Choroid plexus epithelial cell (primary cell): ENCODE results near the gene TRIP11.

DNA sequence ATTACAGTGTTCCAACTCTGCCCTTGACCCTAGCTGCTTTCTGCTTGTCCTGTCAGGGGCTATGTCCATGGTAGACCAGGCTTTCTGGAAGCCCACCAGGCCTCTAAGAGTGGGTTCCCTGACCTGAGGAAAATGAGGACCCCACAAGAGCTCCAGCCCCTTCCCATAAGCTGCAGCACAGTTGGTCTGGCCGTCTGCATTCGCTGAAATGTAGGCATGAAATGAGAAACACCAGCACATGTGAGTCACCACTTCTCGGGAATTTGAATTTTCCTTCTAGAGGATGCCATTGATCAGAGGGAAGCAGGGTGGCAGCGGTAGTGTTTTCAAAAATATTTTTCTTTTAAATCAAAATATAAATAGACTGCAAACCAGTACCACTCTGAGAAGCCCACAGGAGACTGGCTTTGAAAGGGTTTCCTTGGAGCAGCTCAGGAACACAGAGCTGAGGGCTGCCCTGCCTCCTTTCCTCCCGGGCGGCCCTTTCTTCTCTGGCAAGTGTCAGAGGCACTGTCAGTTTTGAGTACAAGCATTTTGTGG lies 154.5 kb downstream of the CALM1 start:
- RRBS, result no CpG with 5 or more reads among the region's 6 CpGs

DNA sequence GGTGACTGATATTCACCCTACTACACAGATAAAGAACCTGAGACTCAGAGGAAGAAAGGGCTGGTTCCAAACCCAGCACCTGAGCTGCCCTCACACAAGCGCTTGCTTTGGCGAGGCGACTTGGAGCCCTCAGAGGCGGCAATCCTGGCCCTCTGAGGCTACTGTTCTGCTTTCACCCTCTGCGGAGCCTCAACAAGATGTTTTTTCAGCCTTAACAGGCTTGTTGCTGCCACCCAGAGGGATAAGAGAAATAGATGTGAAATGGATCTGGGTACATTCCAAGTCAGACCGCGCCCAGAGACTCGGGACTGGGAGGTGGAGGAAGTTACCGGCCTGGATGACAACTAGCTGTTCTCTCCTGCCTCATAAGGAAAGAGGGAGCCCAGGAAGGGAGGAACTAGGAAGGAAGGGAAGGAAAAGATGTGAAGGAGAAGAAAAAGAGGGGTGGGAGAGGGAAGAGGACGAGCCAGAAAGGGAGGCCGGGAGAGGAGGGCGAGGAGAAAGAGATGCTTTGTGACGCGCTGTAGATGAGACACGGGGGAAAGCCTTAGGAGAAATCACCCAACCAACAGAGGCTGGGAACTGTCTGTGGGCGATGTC lies 89.5 kb downstream of the TTC7B start:
- RRBS, result no CpG with 5 or more reads among the region's 16 CpGs

DNA sequence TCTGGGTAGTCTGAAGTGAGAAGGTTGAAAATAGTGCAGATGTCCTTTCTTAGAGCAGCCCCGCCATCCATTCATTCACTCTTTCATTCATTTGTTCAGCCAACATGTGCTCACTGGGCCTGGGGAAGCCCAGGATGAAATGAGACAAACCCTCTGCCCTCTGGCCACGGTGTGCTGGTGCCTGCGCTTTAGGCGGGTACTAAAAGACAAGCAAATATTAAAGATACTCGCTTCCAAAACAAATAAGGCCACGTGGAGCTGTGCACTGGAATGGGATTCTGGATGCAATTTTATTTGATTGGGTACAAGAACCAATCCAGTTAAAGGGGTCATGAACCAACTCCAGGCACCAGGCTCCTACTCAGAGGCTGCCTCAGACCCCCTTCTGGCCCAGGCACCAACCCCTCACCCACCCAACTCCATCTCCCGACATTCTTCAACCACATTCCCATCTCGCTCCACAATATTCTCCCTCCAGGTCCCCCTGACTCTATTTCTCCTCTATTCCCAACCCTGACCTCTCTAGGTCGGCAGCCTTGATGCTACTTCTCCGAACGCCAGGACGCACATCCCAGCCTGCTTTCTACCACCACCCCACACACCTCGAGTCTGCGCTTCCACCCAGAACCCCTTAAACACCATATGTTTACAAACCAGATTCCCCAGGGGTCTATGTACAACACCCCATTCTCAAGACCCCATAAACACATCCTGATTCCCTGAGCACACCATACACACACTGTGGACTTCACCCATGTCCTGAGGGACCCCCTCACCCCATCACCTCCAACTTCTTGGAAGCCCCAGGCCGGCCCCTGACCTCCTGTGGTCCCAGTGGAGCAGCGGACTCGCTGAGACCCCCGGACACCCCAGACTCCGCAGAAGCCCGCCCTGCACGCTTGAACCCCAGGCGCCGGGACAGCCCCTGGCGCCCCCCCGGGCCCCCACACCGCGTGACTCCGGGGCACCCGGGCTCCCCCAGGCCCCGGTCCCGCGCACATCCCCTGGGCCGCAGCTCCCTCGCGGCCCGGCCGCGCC lies 870 bp downstream of the TTC7B start:
- RRBS, result 2% methylated on average over 16 of the region's 38 CpGs

GRCh38 chr14:91119794-91120466 lies 6.1 kb downstream of the DGLUCY start:
- RRBS, result no CpG with 5 or more reads among the region's 7 CpGs

DNA sequence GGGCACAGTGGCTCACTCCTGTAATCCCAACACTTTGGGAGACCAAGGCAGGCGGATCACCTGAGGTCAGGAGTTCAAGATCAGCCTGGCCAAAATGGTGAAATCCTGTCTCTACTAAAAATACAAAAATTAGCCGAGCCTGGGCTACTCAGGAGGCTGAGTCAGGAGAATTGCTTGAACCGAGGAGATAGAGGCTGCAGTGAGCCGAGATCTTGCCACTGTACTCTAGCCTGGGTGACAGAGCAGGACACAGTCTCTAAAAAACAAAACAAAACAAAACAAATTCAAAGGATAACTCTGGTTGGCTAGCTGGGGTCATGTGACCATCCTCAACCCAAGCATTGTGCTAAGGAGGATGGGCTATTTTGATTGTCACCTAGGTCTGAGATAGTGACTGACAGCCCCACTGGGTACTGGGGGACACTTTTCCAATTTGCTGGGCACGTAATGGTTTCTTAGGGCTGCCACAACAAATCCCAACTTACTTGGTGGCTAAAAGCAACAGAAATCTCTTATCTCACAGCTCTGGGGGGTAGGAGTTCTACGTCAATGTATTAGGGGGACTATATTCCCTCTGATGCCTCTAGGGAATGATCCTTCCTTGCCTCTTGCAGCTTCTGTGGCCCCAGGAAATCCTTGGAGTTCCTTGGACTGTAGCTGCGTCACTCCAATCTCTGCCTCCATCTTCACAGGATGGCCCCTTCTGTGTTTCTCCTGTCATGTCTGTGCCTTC lies 12.0 kb downstream of the DGLUCY start:
- RRBS, result no CpG with 5 or more reads among the region's 7 CpGs

- RRBS, result no CpG with 5 or more reads among the region's 16 CpGs
These were observed 42.1 kb downstream of the GPR68 start for GRCh38 chr14:91202213-91202948.

GRCh38 chr14:91228380-91229198 lies 15.9 kb downstream of the GPR68 start:
- RRBS, result no CpG with 5 or more reads among the region's 11 CpGs

GRCh38 chr14:91310566-91311180 lies 66.2 kb upstream of the GPR68 start:
- RRBS, result no CpG with 5 or more reads among the region's 12 CpGs

DNA sequence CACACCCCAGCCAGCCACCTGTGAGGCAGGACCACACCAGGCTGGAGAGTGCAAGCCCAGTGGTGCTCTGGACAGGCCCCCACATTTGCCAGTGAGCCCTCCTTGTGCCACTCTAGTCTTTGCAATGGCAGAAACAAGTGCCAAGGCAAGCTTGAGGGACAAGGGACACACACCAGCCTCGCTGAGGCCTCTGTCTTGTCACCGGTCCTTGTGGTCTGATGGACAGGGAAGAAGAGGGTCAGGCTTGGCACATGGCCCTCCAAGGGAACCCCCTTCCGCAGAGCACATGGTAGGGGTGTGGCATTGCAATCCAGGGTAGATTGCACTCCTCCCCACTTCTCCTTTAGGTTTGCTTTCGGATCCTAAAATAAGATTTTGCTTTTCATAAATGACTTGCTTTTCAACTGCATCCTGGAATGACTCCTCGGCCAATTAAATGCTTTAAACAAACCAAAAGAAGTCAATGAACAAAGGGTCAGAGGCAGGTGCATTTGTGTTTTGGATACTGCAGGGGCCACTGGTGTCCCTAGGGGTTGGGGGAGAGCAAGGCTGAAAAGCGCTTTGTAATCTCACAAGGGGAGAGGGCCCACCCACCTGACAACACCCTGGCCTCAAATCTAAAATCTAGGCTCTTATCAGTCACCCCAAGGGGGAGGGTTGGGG lies 53.5 kb downstream of the CCDC88C start:
- RRBS, result no CpG with 5 or more reads among the region's 6 CpGs

DNA sequence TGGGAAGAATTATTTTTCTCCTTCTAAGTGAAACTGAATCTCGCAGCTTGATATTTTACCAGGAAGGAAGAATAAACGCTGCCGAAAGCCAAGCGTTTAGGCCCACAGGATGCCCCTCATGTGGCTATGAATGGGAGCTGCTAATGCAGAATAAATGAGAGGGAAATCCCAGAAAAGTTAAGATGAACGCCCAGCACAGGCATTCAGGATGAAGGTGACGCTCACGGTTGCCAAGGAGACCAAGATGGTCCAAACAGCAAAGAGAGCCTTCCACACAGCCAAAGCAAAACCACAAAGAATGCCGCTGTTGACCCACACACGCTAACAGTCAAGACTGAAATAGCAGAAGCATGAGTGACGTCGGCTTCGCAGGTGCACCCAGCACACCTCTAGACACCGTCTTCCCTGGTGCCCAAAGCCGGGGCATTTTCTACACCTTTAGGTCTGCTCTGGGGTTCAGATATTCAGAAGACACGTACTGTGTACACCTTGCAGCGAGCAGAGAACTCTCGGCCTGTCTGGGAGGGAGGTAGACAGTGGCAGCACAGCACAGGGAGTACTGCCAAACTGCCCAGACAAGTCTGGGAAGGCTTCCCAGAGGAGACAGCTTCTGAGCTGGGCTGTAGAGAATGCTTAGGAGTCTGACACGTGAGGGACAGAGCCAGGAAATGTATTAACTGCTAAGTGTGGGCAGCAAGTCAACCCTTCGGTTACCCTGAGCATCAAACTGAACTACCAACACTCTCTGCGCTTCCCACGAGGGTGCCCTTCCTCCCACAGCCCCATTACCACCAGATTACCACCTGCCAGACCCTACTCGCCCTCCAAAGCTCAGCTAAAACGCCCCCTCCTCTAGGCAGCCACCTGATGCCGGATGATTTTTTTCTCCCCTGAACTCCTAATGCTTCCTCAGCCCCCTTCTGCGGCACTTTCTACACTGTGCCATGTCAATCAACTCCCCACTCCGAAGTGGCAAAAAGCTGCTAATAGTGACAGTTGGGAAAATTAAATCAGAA lies 50.2 kb downstream of the CCDC88C start:
- RRBS, result no CpG with 5 or more reads among the region's 26 CpGs

GRCh38 chr14:91377879-91378322 lies 39.7 kb downstream of the CCDC88C start:
- RRBS, result no CpG with 5 or more reads among the region's 6 CpGs

GRCh38 chr14:91392493-91393537 lies 24.8 kb downstream of the CCDC88C start:
- RRBS, result no CpG with 5 or more reads among the region's 27 CpGs

DNA sequence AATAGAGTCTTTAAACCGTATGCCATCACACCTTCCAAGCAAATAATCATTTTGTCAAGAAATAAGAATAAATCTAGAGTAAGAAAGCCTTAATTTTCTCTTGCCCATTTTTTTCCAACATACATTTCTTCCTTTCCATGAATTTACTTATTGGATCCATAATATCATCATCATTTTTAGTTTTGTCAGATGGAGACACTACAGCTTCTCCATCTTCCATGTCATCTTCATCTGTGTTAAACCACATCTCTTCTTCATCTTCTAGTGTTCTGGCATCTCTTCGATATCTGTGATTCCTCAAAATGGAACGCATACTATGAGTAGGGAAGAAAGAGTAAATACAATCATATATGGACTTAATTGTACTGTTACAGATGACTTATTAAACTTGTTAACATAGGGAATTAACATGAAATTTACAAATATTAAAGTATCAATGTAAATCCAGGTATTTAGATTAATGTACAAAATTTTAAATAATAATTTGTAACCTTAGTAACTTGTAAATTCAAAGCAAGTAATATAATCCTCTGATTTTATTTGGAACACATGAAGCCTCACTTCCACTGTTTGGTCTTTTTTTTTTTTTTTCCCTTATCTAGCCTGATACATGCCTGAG lies 44.4 kb upstream of the CCDC88C start:
- RRBS, result no CpG with 5 or more reads among the region's 3 CpGs

- RRBS, result no CpG with 5 or more reads among the region's 1 CpG
These were observed 27.7 kb downstream of the PPP4R3A start for GRCh38 chr14:91482342-91482823.

DNA sequence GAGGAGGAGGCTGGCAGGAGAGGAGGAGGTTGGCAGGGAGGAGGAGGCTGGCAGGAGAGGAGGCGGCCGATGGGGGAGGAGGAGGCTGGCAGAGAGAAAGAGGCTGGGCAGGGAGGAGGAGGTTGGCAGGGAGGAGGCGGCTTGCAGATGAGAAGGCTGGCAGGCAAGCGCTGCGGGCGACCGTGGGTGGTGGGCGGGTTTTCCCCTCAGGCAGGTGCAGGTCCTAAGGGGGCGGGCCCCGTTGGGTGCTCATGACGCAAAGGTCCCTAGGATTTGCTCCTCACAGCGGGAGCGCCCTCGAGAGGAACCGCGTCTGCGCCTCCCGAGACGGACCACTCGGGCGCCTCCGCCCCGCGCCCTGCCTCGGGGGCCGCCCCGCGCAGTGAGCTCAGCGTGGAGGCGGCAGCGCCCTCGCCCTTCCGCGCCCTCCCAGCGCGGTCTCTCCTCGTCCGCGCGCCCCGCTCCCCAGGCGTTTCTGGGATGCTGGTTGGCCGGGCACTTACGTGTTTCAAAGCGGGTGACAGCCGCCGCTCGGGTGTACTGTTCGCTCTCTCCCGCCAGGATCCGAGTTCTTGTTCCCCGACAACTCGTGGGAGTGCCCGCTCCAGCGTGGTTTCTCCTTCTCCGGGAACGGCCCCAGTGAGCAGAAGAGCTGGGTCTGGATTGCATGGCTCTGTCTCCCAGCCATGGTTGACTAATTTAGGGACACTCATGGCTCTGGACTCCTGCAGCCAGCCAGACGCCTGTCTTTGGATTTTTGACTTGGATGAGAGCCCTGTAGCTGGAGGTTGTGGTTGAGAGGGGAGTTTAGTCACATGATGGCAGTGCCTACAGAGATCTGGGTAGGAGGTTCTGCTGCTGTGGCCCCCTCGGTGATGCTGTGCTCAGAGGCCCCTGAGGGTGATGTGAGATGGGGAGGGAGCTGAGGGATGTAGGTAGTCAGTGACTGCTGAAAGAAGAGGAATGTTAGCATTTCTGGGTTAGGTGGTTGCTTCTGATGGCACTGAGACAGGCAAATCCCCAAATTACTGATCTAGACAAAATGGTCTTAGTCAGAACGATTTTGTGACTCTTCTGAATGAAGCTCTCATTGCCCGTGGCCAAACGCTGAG lies 64.1 kb upstream of the PPP4R3A start:
- RRBS, result no CpG with 5 or more reads among the region's 62 CpGs

- RRBS, result no CpG with 5 or more reads among the region's 2 CpGs
These were observed 70.2 kb upstream of the PPP4R3A start for GRCh38 chr14:91580405-91580680.

- RRBS, result no CpG with 5 or more reads among the region's 2 CpGs
These were observed 60.4 kb upstream of the CATSPERB start for GRCh38 chr14:91792245-91792716.

GRCh38 chr14:91903215-91903656 lies 35.9 kb upstream of the TC2N start:
- RRBS, result no CpG with 5 or more reads among the region's 3 CpGs

DNA sequence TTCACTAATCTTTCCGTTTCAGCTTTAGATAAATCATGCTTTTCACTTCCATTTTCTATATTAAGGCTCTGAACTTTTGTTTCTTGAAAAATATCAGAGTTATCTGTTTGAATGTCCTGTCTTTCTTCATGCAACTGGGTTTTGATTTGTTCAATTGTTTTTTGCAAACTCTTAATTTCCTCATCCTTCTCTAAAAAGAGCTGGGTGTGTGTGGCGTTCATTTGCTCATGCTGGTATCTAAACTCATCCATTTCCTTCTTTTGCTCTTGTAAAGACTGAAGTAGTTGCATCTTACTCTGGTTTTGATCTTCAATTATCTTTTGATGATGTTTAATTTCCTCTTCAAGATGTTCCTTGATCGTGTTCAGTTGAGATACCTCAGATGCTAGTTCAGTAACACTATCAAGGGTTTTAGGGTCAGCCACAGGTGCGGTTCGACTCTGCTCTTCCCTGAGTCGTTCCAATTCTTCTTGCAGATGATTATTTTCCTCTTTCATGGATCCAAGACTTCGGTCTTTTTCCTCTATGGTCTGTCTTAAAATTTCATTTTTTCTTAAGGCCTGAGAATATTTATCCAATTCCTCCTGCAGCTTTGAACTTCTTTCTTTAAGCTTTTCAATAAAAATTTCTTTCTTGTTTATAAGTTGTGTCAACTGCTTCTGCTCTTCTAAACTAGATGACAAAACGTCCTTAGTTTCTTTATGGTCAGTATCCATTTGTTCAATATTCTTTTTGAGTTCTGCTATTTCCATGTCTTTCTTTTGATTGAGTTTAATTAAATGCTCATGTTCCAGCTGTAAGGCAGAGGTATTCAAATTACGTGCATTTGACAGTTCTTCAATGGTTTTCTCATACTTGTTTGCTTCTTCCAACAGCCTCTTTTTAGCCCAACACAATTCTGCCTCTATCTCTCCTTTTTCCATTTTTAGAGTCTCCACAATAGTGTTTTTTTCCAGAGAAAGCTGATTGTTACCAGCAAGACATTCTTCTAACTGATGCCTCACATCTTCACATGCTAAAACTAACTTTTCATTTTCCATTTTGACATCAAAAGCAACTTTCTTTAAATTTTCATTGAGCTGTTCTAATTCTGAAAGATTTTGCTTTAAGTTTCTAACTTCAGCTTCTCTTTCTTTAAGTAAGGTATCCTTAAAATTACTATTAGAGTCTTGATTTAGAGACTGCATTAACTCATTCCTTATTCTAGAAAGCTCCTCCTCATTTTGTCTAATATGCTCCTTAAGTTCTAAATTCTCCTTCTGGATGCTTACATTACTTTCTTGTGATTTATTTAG lies 34.5 kb downstream of the TRIP11 start:
- RRBS, result no CpG with 5 or more reads among the region's 9 CpGs

- RRBS, result 1% methylated on average over 20 of the region's 46 CpGs
These were observed at the start of gene TRIP11 for GRCh38 chr14:92039954-92040613. Gene TRIP11, minus strand, starts transcription at chr14:92040059.